HTERT-HM (cell line): ENCODE measurements around the gene PDCD2.

GRCh38 chr6:169898855-169899526 is 147.6 kb downstream of the ERMARD start:
- RRBS, result no CpG with 5 or more reads among the region's 34 CpGs

GRCh38 chr6:169986118-169986558 is 234.7 kb downstream of the ERMARD start:
- RRBS, result no CpG with 5 or more reads among the region's 14 CpGs

- RRBS, result 19% methylated on average over 34 of the region's 60 CpGs
These were observed 267.7 kb downstream of the DLL1 start for GRCh38 chr6:170023067-170023594.

GRCh38 chr6:170031159-170031451 is 259.8 kb downstream of the DLL1 start:
- RRBS, result 6% methylated on average over 7 of the region's 12 CpGs

GRCh38 chr6:170037574-170037870 is 253.4 kb downstream of the DLL1 start:
- RRBS, result no CpG with 5 or more reads among the region's 3 CpGs

DNA sequence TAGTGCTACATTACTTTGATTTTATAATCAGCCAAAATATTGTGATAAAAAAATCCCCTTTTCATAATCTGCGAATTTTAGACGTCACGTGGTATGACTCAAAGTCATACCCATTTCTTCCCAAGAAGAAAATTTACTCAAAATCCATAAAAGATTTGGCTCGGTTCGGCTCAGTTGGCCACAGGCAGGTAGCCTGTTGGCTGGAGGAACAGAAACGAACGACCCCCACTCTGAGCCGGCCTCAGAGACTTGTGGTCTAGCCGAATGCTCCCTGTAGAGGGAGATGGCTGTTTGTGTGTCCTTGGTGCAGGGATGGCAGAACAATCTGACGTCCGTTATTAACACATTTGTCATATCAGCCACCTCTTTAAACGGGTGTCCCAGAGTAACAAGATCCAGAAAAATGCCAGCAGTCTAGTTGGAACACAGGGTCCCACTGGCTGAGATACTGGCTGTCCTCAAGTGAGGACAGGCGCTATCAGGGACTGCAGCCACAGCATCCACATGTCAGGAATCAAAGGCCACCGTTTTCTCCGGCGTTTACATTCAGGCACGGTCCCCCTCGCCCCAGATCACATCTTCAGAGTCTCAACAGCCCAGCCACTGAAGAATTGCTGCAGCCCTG is 247.5 kb downstream of the DLL1 start:
- RRBS, result no CpG with 5 or more reads among the region's 18 CpGs

DNA sequence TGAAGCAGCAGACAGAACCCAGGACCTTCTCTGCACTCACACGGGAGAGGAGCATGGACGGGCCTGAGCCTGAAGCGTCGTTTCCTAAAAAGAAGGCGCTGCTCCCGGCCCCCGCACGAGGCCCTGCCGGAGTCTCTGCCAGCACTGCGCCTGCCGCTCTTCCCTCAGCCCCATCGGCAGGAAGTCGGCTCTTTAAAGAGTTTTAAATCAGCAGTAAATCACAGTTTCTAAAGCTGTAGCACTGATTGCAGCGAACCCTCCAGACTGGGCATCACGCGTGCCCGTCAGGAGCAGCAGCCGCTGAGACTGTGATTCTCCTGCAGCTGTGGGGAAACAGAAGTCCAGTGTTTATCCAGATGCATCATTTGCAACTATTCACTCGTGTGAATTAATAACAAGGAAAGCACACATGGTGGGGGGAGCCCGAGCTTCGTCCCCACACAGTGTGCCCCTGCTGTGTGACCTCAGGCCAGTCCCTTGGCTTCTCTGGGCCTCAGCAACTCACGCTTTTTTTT is 28.4 kb downstream of the DLL1 start:
- RRBS, result no CpG with 5 or more reads among the region's 22 CpGs

DNA sequence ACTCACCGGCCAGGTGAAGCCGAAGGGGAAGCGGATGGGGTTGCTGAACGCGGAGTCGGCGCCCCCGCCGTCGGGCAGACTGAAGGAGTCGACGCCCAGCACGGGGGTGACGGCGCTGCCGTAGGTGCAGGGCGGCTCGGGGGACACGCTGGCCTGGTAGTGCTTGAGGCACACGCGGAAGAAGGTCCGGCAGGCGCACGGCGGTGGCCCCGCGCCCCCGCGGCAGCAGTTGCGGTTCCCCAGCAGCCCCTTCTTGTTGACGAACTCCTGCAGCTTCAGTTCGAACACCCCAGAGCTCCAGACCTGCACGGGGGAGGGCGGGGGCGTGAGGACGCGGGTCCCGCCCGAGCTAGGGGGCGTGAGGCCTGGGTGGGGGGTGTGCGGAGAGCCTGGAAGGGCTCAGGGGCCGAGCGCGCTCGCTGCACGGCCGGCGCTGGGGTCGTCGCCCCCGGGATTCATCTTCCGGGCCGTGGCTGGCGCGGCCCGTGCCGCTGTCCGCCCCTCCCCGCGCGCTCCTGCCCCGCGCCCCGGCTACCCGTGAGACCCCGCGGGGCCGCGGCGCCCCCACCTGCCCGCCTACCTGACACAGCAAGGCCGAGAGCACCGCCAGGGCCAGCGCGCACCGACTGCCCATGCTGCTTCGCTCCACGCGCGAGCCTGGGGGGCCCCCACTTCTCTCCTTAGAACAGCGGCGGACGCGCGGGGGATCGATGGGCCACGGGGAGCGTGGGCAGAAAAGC is 1.2 kb downstream of the DLL1 start:
- RRBS, result 5% methylated on average over 13 of the region's 88 CpGs

DNA sequence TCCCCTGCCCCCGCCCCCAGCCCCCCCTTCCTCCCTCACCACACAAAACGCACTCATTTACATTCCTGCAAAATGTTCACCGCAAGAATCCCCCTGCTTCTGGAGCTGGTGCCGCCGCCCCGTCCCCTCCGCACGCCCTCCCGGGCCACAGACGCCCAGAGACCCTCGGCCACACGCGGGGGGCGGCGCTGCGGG is 156 bp upstream of the DLL1 start:
- RRBS, result 2% methylated on average over 4 of the region's 16 CpGs

GRCh38 chr6:170297852-170298276 is 7.0 kb upstream of the DLL1 start:
- RRBS, result no CpG with 5 or more reads among the region's 4 CpGs

DNA sequence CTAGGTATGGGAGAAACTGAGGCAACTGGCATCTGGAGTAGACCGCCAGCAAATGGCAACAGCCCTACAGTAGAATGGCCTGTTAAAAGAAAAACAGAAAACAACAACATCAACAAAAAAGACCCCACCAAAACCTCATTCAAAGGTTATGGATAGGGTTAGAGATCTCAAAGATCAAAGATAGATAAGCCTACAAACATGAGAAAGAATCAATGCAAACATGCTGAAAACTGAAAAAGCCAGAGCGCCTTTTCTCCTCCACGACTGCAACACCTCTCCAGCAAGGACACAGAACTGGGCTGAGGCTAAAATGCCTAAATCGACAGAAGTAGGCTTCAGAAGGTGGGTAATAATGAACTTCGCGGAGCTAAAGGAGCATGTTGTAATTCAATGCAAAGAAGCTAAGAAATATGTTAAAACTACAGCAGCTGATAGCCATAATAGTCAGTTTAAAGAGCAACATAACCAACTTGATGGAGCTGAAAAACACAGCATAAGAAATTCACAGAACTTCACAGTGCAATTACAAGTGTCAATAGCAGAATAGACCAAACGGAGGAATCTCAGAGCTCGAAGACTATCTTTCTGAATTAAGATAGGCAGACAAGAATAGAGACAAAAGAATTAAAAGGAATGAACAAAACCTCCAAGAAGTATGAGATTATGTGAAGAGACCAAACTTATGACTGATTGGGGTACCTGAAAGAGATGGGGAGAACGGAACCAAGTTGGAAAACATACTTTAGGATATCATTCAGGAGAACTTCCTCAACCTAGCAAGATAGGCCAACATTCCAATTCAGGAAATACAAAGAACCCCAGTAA is 44.3 kb downstream of the FAM120B start:
- RRBS, result no CpG with 5 or more reads among the region's 9 CpGs

- RRBS, result 1% methylated on average over 54 of the region's 94 CpGs
These were observed at the start of gene PDCD2 for GRCh38 chr6:170583885-170584986. Gene PDCD2, minus strand, starts transcription at chr6:170584637.